Mesangial cell (primary cell): ENCODE measurements around a stretch of chr2.

DNA sequence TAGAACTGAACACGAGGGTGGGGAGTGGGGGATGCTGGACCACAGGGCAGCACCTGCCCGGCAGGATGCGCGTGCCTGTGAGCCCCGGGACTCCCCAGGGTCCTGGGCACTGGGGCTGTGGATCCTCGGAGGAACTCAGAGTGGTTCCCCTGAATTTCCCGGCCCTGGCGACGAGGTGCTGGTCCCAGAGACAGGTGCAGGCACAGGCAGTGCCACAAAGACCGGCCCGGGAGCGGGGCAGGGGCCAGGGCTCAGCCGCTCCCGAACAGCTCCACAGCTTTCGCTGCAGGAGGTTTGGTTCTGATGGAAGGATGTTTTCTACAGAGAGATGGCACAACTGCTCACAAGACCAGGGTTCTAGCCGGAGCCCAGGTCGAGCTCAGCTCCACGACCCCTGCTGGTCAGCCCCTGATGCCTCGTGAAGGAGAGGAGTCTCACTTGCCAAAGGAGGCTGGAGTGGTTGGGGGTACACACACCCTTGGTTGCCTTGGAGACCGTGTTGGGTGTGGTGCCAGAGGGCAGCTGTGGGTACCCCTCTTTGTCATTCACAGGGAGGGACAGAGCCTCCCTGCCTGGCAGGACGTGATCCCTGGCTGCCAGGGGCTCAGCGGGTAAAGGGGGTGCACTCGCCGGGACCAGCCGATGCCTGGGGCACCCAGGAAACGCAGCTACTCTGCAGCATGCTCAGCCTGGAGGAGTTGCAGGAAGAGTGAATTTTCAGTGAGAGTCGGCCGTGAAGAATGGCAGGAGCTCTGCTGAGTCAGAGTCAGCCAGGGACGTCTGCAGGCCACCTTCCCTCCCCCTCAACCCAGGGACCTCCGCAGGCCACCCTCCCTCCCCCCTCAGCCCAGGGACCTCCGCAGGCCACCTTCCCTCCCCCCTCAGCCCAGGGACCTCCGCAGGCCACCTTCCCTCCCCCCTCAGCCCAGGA is 4.3 kb upstream of the NEU4 start:
- RAMPAGE, long total RNA: no peak

- RAMPAGE, long total RNA: no peak
Observed at GRCh38 chr2:241810787-241811105, 1.8 kb downstream of the NEU4 start.

- RAMPAGE, long total RNA: no peak
Observed at GRCh38 chr2:241882809-241883364, 13.4 kb downstream of the RTP5 start.

DNA sequence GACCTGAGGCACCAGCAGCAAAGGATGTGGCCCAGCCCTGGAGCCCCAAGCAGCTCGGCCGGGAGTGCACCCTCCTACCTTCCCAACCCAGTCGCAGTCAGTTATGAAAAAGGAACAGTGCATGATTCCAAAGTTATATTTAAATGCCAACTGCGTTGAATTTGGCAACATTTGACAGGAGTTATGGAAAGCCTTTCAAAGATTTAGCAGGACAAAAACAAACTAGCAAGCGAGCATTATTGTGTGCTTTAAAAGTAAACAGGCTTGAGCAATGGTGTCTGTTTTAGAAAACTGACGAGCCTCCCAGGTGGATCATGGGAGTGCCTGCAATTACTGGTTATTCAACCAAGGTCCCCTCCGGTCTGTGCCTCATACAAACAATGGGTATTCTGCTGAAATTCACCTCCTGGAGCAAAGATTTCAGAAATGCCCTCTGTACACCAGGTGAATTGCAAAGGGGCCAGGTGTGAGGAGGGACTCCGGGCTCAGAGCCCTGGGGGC is 8.4 kb downstream of the FAM240C start:
- RAMPAGE, long total RNA: no peak

DNA sequence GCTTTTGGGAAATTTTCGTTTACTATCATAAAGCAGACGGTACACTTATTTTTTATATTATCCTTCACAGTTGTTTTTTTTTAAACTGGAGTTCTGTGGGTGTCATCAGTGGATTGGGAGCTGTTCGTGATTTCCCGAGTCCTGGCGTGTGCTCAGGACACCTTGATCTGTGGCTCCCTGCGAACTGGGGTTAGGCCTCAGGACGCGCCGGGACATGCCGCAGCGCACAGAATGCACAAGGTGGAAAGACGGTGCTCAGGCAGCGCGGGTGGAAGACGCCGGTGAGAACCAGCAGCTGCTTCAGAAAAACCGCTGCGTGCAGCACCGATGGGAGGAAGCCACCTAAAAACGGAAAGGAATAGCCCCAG is 1.1 kb upstream of the FAM240C start:
- RAMPAGE, long total RNA: no peak

GRCh38 chr2:241926466-241926923 is 26.2 kb upstream of the FAM240C start:
- RAMPAGE, long total RNA: no peak

DNA sequence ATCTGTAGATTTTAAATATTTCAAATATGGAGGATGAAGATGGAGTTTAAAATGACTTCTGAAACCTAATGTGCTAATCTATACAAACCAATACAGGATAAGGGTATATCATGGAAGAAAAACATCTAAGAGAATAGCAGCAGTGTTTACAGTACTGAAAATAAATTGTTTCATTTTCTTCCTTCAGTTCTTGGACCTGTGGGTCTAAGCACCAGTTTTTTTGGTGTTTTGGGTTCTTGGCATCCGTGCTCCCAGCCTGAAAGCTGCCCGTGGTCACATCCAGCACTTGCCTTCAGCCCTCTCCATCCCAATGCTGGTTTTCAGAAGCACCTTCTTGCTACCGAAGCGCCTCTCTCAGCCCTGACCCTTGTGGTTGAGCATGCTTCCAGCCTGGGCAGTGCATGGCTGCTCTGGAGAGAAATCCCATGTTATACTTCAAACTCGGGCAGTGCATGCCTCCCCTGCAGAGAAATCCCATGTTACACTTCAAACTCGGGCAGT is 217.8 kb upstream of the FAM240C start:
- RAMPAGE, long total RNA: no peak